H1 (cell line): ENCODE measurements around the genes AKT2, PRX and ACTMAP.

- RRBS, result no CpG with 5 or more reads among the region's 18 CpGs
CAGE:
- cytosol, long polyA plus RNA, result no peak
- long polyA plus RNA, result no peak
- nucleus, long polyA plus RNA, result no peak
Observed at GRCh38 chr19:40204262-40204696, 13.1 kb downstream of the MAP3K10 start.

DNA sequence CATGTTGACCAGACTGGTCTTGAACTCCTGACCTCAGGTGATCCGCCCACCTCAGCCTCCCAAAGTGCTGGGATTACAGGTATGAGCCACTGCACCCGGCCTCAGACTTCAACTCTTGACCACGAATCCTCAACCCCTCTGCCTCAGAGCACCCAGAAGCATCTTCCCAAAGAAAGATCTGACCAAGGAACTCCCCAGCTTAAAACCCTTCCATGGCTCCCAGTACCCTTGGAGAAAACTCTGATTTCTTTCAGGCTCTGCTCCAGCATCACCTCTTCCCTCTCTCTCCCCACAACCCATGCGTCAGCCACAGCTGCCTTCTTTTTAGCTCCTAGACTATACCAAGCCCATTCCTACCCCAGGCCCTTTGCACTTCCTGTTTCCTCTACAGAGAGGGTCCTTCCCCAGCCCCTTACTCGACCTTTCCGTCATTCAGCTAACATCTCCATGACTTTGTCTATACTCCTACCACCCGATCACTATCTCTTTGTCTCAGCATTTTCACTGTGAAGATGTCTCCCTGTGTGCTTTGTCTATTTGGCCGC is 1.2 kb downstream of the CCNP start:
- RRBS, result no CpG with 5 or more reads among the region's 8 CpGs
CAGE:
- cytosol, long polyA plus RNA, result no peak
- long polyA plus RNA, result no peak
- nucleus, long polyA plus RNA, result start-site peak on the minus strand centred at position 293 of the sequence, 291 bp wide, 7 reads

- RRBS, result 18% methylated on average over 23 of the region's 36 CpGs
CAGE:
- cytosol, long polyA plus RNA, result no peak
- long polyA plus RNA, result no peak
- nucleus, long polyA plus RNA, result no peak
Observed at GRCh38 chr19:40225803-40226481, 547 bp downstream of the CCNP start.

DNA sequence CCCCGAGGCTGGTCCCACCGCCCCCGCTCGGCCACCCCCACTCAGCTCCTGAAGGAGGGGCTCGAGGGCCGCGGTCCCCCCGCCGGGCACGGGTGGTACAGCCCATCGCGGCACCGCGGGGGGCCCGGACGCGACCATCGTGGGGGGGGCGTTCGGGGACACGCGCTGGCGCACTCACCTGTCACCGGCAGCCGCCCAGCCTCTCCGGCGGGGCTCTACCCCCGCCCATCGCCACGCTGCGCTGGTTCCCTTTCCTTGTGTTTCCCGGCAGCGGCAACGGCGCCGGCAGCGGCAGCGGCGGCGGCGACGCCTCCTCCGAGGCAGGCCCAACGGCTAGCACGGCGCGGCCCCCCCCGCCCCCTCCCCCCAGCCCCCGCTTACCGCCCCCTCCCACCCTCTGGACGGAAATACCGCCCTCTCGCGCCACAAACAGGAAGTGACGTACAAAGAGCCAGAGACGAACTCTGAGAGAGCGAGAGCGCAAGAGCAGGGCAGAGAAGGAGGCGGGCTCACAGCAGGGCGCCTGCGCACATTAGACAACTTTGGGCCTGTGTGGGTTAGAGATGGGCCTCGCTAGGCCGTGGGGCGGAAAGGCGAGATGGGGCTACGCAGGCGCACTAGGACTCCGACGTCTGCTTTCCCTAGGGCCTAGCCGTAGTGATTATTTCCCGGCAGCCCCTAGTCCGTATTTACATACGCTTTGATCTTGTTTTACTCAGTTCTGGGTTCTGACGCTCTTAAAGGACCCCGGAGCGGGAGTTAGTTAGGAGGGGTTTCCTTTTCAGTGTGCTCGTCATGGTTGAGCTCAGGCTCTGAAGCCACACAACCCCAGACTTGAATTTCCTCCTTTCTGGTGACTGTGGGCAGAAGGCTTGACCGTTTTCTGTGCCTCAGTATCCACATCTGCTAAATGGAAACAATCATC is at the start of gene AKT2:
TSS of gene AKT2 (minus strand) at position 343 of the 925 bp plus-strand sequence.
- RRBS, result 1% methylated on average over 36 of the region's 78 CpGs
CAGE:
- cytosol, long polyA plus RNA, result start-site peak on the minus strand centred at position 254 of the sequence, 7 bp wide, 20 reads; start-site peak on the minus strand centred at position 327 of the sequence, 27 bp wide, 275 reads
- long polyA plus RNA, result start-site peak on the minus strand centred at position 299 of the sequence, 113 bp wide, 240 and 253 reads in 2 replicates
- nucleus, long polyA plus RNA, result start-site peak on the minus strand centred at position 296 of the sequence, 90 bp wide, 294 reads

GRCh38 chr19:40322847-40323441 is 25.3 kb downstream of the C19orf47 start:
- RRBS, result no CpG with 5 or more reads among the region's 11 CpGs
CAGE:
- cytosol, long polyA plus RNA, result no peak
- long polyA plus RNA, result no peak
- nucleus, long polyA plus RNA, result no peak

DNA sequence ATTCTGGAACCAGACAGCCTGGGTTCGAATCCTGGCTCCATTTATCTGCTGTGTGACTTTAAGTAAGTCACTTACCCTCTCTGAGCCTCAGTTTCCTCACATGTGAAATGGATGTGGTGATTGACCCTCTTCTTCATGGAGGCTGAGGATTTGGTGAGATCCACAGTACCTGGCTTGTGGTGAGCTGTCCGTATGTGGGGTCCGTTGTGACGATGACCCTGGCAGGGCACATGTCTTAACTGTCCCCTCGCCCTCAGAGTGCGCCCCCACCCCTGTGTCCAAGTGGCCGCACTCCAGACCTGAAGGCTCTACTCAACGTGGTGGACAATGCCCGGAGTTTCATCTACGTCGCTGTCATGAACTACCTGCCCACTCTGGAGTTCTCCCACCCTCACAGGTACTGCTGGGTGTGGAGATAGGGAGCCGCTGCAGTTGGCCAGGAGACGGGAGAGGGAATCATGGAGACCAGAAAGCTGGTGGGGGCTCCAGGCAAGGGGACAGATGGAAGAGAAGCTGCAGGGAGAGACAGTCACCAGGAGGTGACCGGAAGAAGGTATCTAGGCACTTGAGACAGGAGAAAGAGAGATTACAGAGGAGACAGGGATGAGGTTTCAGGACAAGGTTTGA is 15.6 kb downstream of the HIPK4 start:
- RRBS, result 100% methylated on average over 1 of the region's 14 CpGs
CAGE:
- cytosol, long polyA plus RNA, result no peak
- long polyA plus RNA, result no peak
- nucleus, long polyA plus RNA, result no peak

GRCh38 chr19:40410961-40411931 is 1.9 kb downstream of the PRX start:
- RRBS, result no CpG with 5 or more reads among the region's 16 CpGs
CAGE:
- cytosol, long polyA plus RNA, result no peak
- long polyA plus RNA, result no peak
- nucleus, long polyA plus RNA, result no peak

DNA sequence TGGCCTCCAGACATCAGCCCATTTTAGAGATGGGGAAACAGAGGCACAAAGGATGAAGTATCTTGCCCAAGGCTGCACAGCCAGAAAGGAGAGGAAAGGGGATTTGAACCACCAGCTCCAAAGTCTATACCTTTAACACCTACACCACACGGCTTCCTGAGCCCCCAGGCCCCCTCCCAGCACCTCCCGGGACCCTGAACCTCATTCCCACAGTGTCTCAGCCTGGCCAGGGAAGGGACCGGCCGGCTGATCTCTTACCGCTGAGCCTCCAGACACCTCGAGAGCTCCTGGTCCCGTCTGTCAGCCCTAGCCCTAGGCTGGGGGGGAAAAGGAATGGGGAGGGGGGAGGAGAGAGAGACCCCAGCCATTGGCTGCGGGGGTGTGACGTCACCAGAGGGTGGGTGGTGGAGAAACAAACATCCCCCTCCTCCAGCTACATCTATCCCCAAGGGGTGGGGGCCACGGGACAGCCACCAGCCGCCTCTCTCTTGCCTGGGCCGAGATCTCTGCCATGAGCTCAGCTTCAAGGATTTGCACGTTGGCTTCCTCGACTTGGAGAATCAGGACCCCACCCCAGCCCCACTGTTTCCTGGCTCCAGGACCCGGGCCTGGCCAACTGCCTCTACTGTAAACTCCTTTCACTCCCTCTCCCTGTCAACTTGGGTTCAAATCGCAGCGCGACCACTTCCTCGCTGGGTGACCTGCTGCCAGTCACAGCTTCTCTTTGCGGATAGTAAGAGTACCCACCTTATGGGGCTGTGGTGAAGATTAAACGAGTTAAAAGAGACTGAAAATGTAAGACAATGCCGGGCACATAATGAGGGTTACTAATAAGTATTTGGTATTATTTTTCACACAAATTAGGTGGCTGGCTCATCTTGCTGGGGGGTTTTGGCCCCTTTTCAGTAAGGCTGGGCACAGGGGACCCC is at the start of gene PRX:
TSS of gene PRX (minus strand) at position 299 of the 929 bp plus-strand sequence.
- RRBS, result 76% methylated on average over 1 of the region's 22 CpGs
CAGE:
- cytosol, long polyA plus RNA, result no peak
- long polyA plus RNA, result no peak
- nucleus, long polyA plus RNA, result start-site peak on the minus strand centred at position 299 of the sequence, 8 bp wide, 72 reads

DNA sequence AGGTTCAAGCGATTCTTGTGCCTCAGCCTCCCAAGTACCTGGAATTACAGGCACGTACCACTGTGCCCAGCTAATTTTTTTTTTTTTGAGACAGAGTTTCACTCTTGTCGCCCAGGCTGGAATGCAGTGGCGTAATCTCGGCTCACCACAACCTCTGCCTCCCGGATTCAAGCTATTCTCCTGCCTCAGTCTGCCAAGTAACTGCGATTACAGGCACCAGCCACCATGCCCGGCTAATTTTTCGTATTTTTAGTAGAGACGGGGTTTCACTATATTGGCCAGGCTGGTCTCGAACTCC is 1.9 kb downstream of the BLVRB start:
- RRBS, result no CpG with 5 or more reads among the region's 11 CpGs
CAGE:
- cytosol, long polyA plus RNA, result no peak
- long polyA plus RNA, result no peak
- nucleus, long polyA plus RNA, result no peak

GRCh38 chr19:40613868-40614541 is 12.8 kb downstream of the LTBP4 start:
- RRBS, result 0% methylated on average over 4 of the region's 52 CpGs
CAGE:
- cytosol, long polyA plus RNA, result no peak
- long polyA plus RNA, result start-site peak on the plus strand at chr19:40614111-40614198, 61 and 41 reads in 2 replicates
- nucleus, long polyA plus RNA, result no peak

DNA sequence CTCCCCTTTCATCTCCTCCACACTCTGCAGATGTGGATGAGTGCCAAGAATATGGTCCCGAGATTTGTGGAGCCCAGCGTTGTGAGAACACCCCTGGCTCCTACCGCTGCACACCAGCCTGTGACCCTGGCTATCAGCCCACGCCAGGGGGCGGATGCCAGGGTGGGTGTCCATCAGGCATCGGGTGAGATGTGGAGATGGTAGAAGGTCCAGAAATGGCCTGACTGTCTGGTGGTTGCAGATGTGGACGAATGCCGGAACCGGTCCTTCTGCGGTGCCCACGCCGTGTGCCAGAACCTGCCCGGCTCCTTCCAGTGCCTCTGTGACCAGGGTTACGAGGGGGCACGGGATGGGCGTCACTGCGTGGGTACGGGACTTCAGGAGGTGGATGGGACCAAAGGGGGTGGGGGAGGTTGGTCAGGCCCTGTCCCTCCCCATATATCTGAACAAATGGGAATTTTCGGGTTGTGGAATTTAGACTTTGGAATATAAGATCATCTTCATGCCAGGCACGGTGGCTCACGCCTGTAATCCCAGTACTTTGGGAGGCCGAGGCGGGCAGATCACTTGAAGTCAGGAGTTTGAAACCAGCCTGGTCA is 15.8 kb downstream of the LTBP4 start:
- RRBS, result 91% methylated on average over 5 of the region's 23 CpGs
CAGE:
- cytosol, long polyA plus RNA, result no peak
- long polyA plus RNA, result no peak
- nucleus, long polyA plus RNA, result no peak

DNA sequence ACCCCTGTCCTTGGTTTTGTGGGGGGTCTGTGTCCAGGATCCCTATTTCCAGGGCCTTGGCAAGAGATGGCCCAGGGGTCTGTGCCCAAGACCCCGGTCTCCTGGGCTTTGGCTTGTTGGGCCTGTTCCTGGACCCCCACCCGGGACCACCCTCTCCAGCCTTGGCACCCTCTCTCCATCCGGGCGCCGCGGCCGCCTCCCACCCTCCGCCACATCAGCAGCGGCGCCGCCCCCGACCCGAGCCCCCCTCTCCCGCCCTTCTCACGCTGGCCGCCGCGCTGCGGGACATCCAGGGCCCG is 307 bp downstream of the NUMBL start:
- RRBS, result 2% methylated on average over 4 of the region's 20 CpGs
CAGE:
- cytosol, long polyA plus RNA, result no peak
- long polyA plus RNA, result no peak
- nucleus, long polyA plus RNA, result no peak

GRCh38 chr19:40717794-40718492 is 1.0 kb downstream of the ITPKC start:
- RRBS, result 19% methylated on average over 7 of the region's 15 CpGs
CAGE:
- cytosol, long polyA plus RNA, result no peak
- long polyA plus RNA, result no peak
- nucleus, long polyA plus RNA, result no peak

DNA sequence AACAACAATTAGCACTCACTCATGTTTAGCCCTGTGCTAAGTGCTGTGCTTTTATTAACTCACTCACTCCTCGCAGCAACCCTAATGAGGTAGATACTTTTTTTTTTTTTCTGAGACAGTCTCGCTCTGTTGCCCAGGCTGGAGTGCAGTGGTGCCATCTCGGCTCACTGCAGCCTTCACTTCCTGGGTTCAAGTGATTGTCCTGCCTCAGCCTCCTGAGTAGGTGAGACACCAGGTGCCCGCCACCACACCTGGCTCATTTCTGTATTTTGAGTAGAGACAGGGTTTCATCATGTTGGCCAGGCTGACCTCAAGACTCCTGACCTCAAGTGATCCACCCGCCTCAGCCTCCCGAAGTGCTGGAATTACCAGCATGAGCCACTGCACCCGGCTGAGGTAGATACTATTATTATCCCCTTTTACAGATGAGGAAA is 2.5 kb downstream of the ITPKC start:
- RRBS, result no CpG with 5 or more reads among the region's 7 CpGs
CAGE:
- cytosol, long polyA plus RNA, result no peak
- long polyA plus RNA, result no peak
- nucleus, long polyA plus RNA, result no peak

DNA sequence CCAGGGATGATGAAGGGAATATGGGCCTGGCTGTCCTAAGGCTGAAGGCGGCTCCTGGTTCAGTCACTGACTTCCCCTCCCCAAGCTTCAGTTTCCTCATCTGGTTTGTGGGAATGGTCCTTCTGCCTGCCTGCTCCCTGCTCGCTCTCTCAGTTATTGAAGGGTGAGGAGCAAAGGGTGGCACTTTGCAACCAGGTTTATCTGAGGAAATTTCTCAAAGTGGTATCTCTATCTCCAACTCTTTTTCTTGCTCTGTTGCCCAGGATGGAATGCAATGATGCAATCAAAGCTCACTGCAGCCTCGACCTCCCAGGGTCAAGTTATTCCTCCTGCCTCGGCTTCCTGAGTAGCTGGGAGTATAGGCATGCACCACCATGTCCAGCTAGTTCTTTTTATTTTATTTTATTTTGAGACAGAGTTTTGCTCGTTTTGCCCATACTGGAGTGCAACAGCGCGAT is 5.0 kb downstream of the ACTMAP start:
- RRBS, result no CpG with 5 or more reads among the region's 7 CpGs
CAGE:
- cytosol, long polyA plus RNA, result no peak
- long polyA plus RNA, result no peak
- nucleus, long polyA plus RNA, result no peak

DNA sequence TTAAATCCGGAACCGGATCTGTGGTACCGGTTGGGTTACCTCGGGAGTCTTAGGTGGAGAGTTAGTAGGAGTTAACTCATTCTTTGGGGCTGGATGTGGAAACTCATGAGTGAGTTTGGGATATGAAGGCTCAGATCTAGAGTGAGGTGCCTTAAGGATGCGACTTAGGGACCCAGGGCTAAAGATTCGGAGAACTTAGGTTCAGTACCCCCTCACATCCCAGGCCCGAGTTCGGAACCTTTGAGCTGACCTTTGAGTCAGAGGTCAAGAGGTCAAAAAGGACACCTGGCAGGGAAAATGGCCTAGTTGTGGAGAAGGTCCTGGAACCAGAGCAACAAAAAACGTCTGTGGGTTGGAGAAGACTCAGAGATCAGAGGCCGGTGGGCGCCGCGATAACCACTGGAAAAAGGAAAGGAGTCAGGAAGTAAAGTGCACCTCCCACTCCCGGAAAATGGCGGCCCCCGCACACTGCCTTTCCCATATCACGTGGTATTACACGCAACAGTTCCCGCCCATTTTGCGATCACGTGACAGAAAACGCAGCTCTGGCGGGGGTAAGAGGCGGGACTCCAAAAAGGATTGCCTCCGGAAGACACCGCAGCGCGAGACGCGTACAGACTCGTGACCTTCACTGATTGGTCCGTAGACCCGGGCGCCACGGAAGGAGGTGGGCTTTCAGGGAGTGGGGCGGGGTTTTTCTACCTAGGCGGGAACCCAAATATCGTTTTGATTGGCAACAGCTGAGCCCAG is at the start of gene ACTMAP:
TSS of gene ACTMAP (minus strand) at position 443 of the 750 bp plus-strand sequence.
- RRBS, result 1% methylated on average over 14 of the region's 38 CpGs
CAGE:
- cytosol, long polyA plus RNA, result start-site peak on the minus strand centred at position 429 of the sequence, 41 bp wide, 219 reads
- long polyA plus RNA, result start-site peak on the minus strand centred at position 429 of the sequence, 39 bp wide, 69 and 232 reads in 2 replicates
- nucleus, long polyA plus RNA, result start-site peak on the minus strand centred at position 426 of the sequence, 35 bp wide, 234 reads

DNA sequence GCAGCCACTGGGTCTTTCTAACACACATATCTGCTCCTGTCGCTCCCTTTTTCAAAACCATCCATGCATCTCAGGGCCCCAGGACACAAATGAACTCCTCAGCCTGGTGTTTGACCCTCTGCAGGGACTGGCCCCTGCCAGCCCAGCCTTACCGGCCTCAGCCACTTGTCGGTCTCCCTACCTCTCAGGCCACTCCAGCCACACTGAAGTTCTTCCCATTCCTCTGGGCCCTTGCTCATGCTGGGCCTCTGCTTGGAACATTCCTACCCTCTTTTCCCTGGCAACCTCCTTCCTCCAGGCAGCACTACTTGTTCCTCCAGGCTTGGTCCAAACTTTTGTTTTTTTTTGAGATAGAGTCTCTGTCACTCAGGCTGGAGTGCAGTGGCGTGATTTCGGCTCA is 7.7 kb upstream of the EGLN2 start:
- RRBS, result no CpG with 5 or more reads among the region's 5 CpGs
CAGE:
- cytosol, long polyA plus RNA, result no peak
- long polyA plus RNA, result no peak
- nucleus, long polyA plus RNA, result no peak

DNA sequence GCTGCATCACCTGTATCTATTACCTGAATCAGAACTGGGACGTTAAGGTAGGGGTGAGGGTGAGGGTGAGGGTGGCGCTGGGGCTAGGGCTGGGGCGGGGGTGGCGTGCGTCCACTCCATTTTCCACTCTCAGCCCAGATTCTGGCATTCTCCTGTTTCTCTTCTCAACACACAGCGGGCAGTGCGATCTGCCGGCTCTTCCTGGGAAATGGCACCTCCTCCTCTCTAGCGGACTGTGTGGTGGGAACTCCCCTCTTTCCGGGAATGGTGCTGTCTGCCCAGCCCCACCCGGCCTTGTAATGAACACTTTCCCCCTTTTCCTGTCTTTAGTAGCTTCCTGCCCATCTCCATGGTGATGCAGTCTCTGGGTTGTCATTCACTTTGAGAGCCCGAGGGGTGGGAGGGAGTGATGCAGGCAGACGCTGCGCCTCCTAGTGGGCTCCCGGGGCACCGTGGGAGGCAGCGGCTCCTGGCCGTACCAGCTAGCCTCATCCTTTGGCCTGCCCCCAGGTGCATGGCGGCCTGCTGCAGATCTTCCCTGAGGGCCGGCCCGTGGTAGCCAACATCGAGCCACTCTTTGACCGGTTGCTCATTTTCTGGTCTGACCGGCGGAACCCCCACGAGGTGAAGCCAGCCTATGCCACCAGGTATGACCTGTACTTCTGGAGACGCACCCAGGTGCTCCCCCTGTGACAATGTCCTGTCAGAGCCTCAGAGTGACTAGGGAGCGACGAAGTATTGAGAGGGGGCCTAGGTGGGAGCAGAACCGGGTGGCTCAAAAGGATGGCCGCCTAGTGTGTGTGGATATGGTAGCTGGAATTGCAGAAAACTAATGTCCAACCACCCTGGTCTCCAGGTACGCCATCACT is 7.9 kb downstream of the EGLN2 start:
- RRBS, result 9% methylated on average over 3 of the region's 32 CpGs
CAGE:
- cytosol, long polyA plus RNA, result no peak
- long polyA plus RNA, result no peak
- nucleus, long polyA plus RNA, result no peak

GRCh38 chr19:40811459-40812515 is 12.8 kb downstream of the EGLN2 start:
- RRBS, result no CpG with 5 or more reads among the region's 38 CpGs
CAGE:
- cytosol, long polyA plus RNA, result no peak
- long polyA plus RNA, result no peak
- nucleus, long polyA plus RNA, result start-site peak on the minus strand at chr19:40812124-40812143, 15 reads

GRCh38 chr19:40822515-40823234 is 23.7 kb downstream of the EGLN2 start:
- RRBS, result no CpG with 5 or more reads among the region's 11 CpGs
CAGE:
- cytosol, long polyA plus RNA, result no peak
- long polyA plus RNA, result no peak
- nucleus, long polyA plus RNA, result no peak